IMR-90 (cell line): ENCODE data around the gene MON2.

- RRBS = 100% methylated on average over 2 of the region's 8 CpGs
CAGE:
- cytosol, long polyA plus RNA = no peak
- long polyA plus RNA = no peak
- nucleus, long polyA plus RNA = no peak
Measured at GRCh38 chr12:57824256-57824761, 5.8 kb upstream of the AVIL start.

GRCh38 chr12:57829152-57829772, 10.7 kb upstream of the AVIL start:
- RRBS = no CpG with 5 or more reads among the region's 10 CpGs
CAGE:
- cytosol, long polyA plus RNA = no peak
- long polyA plus RNA = no peak
- nucleus, long polyA plus RNA = no peak

- RRBS = 36% methylated on average over 3 of the region's 27 CpGs
CAGE:
- cytosol, long polyA plus RNA = no peak
- long polyA plus RNA = no peak
- nucleus, long polyA plus RNA = no peak
Measured at GRCh38 chr12:57868717-57869745, 22.5 kb upstream of the CTDSP2 start.

DNA sequence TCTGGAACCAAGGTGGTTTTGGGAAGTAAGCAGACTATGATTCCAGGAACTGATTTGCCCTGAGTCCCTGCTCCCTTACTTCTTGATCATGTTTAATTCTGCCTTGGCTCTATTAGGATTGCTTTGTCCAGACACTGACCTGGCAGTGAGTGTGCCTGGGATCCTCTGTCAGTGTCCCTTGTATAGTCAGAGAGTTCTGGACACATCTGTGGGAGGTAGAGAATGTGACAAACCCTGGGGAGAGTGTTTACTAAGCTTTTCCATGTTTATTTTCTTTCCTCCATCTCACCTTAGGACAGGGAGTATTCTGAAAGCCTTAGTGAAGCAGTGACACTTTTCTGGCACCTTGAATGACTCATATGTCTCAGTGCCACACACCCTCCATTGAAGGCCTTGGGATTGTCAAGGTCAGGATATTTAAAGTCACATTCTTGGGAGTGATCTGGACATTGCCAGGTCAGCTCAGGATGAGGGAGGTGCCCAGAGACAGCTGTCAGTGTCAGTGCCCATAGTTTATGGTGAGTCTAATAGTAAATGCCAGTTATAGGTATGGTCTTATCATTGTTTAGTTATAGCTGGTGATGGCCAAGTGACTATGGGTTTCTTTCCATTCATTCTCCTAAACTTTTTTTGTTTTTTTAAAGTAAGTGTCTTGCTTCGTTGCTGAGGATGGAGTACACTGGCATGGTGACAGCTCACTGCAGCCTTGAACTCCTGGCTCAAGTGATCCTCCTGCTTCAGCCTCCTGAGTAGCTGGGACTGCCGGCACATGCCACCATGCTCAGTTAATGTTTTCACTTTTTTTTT, 35.0 kb upstream of the CTDSP2 start:
- RRBS = no CpG with 5 or more reads among the region's 2 CpGs
CAGE:
- cytosol, long polyA plus RNA = no peak
- long polyA plus RNA = no peak
- nucleus, long polyA plus RNA = no peak

DNA sequence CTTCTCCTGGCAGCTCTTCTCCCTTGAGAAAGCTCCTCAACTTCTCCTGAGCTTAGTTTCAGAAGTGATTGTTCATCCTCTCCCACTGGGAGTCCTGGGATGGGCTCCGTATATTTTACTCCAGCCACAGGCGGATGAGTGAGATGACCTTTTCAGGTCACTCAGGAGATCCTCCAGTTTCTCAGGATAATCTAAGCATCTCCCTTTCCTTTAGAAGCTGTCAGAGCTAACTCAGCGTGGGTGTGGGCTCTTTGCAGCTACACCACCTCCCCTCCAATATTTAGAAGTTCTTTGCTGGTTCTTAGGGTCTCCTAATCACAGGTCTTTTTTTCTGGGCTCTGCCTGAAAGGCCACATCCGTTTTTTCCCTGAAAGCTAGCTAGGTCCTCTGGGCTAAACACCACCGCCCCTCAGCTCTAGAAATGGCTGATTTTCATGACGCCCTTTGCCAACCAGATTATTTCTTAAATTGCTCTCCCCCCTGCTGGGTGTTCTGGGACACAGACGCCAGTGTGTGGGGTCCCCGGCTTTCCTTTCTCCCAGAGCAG, 45.4 kb upstream of the ATP23 start:
- RRBS = no CpG with 5 or more reads among the region's 8 CpGs
CAGE:
- cytosol, long polyA plus RNA = no peak
- long polyA plus RNA = no peak
- nucleus, long polyA plus RNA = no peak

DNA sequence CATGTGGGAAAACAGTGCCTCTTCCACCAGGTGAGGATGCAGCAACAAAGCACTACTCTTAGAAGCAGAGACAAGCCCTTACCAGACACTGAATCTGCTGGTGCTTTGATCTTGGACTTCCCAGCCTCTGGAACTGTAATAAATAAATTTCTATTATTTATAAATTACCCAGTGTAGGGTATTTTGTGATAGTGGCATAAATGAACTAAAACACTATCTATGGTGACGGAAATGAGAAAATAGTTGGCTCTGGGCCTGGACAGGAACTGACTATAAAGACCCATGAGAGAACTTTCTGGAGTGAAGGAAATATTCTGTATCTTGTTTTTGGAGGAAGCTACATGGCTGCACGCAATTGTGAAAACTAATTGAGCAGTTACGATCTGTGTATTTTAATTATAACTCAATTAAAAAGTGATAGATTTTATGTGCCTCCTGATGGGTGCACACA, 12.0 kb upstream of the ATP23 start:
- RRBS = no CpG with 5 or more reads among the region's 3 CpGs
CAGE:
- cytosol, long polyA plus RNA = no peak
- long polyA plus RNA = no peak
- nucleus, long polyA plus RNA = no peak

GRCh38 chr12:58364681-58365143, 423.3 kb downstream of the ATP23 start:
- RRBS = no CpG with 5 or more reads among the region's 1 CpG
CAGE:
- cytosol, long polyA plus RNA = no peak
- long polyA plus RNA = no peak
- nucleus, long polyA plus RNA = no peak

GRCh38 chr12:58919174-58919834, 1.0 kb downstream of the LRIG3 start:
- RRBS = no CpG with 5 or more reads among the region's 24 CpGs
CAGE:
- cytosol, long polyA plus RNA = no peak
- long polyA plus RNA = no peak
- nucleus, long polyA plus RNA = no peak

DNA sequence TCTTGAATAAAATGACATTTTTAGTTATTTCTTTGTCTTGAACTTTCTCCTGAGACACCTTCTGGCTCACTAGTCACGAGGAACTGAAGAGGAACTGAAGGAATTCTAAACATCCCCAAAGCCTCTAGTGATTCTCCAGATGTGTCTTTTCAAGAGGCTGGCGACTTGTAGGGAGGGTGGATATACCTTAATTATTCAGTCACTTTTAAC, 211.2 kb upstream of the LRIG3 start:
- RRBS = no CpG with 5 or more reads among the region's 2 CpGs
CAGE:
- cytosol, long polyA plus RNA = no peak
- long polyA plus RNA = no peak
- nucleus, long polyA plus RNA = no peak

DNA sequence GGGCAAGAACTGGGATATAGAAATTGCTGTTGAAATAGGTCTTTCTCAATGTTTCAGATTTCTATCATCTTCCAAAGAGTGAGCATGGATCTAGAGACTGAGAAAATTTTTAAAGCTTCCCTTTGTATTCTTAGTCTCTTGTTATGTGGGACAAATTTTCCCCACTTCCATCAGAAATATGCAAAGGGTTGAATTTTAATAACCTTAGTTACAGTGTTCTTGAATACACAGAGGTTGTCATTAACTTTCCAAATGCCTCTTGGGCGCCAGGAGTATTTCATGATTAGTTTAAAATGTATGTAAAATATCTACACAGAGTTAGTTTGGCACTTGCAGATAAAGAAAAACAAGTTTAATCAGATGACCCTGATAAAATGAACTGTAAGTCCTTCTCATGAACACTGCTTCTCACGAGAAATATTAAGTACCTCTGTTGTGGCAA, 121.3 kb downstream of the SLC16A7 start:
- RRBS = no CpG with 5 or more reads among the region's 2 CpGs
CAGE:
- cytosol, long polyA plus RNA = no peak
- long polyA plus RNA = no peak
- nucleus, long polyA plus RNA = no peak

DNA sequence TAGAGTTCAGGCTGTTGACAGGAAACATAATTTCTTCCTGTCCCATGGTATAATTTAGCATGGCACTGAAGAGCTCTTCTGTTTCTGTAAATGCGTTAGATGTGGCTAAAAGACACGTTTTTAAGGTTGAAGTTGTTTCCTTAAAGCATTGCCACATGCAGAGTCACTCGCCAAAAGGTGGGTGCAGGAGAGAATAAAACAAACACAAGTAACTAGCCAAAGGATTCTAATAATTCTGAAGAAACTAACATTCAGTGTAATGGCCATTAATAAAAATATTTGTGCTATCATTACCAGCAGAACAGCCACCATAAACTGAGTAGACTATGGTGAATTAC, 33.6 kb downstream of the TAFA2 start:
- RRBS = no CpG with 5 or more reads among the region's 3 CpGs
CAGE:
- cytosol, long polyA plus RNA = no peak
- long polyA plus RNA = no peak
- nucleus, long polyA plus RNA = no peak

DNA sequence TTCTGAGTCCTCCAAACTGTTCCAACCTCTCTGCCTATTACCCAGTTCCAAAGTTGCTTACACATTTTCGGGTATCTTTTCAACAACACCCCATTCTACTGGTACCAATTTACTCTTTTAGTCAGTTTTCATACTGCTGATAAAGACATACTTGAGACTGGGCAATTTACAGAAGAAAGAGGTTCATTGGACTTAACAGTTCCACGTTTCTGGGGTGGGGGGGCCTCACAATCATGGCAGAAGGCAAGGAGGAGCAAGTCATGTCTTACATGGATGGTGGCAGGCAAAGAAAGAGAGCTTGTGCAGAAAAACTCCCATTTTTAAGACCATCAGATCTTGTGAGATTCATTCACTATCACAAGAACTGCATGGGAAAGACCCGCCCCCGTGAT, 85.3 kb downstream of the USP15 start:
- RRBS = no CpG with 5 or more reads among the region's 4 CpGs
CAGE:
- cytosol, long polyA plus RNA = no peak
- long polyA plus RNA = no peak
- nucleus, long polyA plus RNA = no peak

DNA sequence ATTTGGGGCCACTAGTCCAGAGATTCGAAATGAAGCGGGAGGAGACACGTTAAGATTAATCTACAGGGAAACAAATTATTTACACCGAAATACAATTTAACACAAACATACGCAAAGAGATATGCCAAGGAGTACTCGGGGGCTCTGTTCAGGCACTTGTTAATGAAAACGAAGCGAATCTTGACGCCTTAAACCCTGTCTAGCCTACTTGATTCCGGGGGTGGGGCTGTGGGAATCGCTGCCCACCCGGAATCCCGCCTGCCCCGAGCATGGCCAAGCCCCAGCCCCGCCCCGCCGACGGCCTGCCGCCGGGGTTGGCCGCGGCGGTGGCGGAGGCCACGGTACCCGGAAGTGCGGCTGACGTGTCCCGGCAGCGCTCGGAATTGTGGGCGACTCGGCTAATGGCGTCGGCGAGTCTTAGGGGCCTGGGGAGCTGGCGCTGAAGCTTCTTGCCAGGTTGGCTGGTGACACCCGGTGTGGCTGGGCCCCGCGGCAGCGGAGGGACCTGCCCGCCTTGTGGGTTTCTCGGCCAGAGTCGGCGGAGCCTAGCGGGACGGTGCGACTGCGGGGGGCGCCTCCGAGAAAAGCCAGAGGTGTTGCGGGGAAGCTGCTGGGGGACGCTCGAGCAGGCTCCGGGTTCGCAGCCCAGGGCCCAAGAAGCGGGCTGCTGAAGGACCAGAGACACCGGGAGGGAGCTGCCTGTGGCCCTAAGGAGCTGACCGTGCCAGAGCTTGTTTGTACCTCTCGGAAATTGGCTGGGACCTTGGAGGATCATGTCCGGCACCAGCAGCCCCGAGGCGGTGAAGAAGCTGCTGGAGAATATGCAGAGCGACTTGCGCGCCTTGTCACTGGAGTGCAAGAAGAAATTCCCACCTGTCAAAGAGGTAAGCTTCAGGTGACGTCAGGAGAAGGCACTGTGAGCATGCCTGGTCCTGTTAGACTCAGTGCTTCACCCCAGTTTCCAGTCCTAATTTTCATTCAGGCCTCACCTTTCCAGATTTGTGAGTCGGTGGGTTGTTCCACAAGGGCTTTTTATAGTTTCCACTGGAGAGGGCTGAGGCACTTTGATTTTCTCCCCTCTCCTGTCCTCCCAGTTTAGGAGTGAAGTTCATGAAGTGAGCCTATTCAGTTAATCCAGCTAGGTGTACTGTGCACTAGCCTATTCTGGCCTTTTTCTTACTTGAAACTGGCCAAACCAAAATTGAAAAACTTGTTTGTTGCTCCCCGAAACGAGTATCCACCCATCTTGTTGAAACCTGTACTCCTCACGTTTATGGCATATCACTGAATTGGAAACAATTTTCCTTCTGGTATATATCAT, at the start of gene MON2:
Gene MON2 (plus strand): TSS at position 392 of the 1,321 bp plus-strand sequence.
- RRBS = 2% methylated on average over 27 of the region's 71 CpGs
CAGE:
- cytosol, long polyA plus RNA = no peak
- long polyA plus RNA = no peak
- nucleus, long polyA plus RNA = start-site peak on the plus strand centred at position 381 of the sequence, 42 bp wide, 226 and 567 reads in 2 replicates

GRCh38 chr12:62505679-62506078, 39.1 kb downstream of the MON2 start:
- RRBS = no CpG with 5 or more reads among the region's 3 CpGs
CAGE:
- cytosol, long polyA plus RNA = no peak
- long polyA plus RNA = no peak
- nucleus, long polyA plus RNA = no peak

DNA sequence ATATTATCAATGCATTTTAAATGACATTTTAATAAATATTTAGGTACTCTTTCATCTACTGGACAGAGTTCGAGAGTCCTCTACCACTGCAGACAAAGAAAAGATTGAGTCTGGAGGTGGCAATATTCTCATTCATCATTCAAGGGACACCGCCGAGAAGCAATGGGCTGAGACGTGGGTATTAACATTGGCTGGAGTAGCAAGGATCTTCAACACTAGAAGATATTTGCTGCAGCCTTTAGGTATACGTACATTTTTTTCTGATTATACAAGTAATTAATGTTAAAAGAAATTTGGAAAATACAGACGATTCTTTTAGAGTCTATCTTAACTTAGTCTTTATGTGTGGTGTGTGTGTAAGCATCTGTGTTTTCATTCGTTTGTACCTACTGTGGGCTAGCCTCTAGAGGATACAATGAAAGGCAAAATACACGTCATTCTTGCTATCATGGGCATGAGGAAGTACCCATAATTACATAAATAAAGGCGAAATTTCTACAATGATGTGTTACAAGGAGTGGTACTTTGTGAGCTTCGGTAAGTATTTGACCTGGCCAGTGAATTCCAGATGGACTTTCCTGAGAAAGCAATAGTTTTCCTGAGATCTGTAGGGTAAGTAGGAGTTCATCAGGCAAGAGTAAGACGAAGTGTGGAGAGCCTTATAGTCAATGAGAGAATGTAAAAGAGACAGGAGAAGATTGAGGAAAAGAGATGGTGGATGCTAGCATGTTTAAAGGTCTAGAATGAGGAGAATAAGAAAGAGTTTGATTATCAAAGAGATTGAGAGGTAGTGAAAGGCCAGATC, 89.5 kb downstream of the MON2 start:
- RRBS = no CpG with 5 or more reads among the region's 11 CpGs
CAGE:
- cytosol, long polyA plus RNA = no peak
- long polyA plus RNA = no peak
- nucleus, long polyA plus RNA = no peak

DNA sequence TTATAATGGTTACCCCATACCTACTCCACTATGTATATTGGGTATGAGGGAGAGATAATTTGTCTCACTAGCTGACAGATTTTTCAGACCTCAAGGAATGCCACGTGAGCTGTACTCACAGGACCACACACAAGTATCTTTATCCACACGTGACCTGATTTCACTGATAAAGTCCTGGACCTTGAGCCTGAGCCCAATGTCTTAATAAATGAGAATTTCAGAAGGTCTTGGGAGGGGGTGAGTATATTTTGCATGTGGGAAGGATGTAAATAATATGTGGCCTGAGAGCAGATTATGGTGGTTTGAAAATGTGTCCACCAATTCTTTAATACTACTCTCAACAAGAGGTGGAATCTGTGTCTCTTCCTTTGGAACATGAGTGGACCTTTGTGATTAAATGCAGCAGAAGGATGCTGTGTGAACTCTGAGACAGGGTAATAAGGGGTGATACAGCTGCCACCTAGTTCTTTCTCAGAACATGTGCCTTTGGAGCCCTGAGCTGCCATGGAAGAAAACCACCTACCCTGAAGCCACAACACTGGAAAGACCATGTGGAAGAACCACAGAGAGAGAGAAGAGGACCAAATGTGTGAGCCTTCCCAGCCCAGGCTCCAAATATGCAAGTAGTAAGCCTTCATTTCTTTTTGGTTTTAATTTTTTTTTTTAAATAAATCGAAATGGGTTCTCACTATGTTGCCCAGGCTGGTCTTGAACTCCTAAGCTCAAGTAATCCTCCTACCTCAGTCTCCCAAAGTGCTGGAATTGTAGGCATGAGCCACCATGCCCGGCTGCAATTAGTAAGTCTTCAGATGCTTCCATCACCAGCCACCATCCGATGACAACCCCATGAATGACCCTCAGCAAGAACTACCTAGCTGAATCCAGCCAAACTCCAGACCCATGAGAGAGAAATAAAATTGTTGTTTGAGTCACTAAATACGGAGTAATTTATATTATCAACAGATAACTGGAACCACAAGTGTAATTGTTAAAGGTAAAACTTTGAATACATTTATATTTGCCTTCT, 149.4 kb downstream of the MON2 start:
- RRBS = no CpG with 5 or more reads among the region's 6 CpGs
CAGE:
- cytosol, long polyA plus RNA = no peak
- long polyA plus RNA = no peak
- nucleus, long polyA plus RNA = no peak

DNA sequence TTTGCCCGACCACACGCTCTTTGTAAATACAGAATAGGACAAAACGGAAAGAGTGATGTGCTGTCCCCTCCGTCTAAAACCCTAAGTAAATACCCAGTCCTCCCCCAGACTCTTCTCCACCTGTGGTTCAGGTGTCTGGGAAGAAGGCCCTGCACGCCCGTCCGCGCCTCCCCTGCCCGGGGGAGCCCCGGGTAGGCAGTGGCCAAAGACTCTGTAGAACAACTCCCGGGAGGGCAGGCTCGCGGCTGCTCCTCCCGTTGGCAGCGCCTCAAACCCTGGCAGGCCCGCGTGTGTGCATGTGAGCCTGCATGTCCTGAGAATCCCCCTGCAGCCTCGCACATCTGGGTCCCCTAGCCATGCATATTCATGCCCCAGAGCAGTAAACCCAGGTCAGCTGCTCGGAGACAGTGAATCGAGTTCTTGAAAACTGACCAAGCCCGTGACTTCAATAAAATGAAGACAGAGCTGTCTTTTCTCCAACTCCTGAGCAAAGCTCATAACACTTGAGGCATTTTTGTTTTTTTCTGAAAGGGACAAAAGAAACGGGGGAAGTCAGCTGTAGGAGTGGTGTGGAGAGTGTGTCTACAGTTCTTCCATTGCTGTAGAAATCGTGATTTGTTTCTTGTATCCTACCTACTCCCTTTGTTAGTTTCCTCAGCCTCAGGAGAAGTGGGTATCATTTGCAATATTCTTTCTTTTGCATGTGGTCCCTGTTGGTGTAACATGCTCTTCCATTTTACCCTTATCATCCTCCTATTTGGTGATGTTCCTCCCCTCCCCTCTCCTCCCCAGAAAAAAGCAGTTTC, 166.0 kb downstream of the MON2 start:
- RRBS = 0% methylated on average over 1 of the region's 23 CpGs
CAGE:
- cytosol, long polyA plus RNA = no peak
- long polyA plus RNA = no peak
- nucleus, long polyA plus RNA = no peak

DNA sequence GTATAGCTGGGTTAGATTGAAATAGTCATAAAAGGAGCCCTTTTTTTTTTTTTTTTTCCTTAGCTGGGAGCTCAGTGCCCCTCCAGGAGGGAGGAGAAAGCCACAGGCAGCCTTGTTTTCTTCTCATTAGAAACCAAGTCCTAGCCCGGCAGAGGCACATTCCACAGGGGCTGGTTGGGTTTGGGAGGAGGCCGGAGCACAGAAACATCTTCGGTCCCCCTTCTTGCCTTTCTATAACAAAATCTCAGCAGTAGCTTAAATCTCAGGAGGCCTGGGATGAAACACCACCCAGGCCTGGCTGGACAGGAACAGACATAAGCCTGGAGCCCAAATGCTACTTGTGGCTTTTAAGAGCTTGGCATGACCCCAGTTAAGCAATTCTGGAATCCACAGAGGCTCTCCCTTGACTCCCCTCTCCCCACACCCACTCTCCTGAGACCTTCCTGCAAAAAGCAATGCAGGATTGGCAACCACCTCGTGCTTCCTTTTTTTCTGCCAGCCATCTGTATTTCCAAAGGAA, 231.6 kb downstream of the PPM1H start:
- RRBS = 33% methylated on average over 1 of the region's 4 CpGs
CAGE:
- cytosol, long polyA plus RNA = no peak
- long polyA plus RNA = no peak
- nucleus, long polyA plus RNA = no peak

DNA sequence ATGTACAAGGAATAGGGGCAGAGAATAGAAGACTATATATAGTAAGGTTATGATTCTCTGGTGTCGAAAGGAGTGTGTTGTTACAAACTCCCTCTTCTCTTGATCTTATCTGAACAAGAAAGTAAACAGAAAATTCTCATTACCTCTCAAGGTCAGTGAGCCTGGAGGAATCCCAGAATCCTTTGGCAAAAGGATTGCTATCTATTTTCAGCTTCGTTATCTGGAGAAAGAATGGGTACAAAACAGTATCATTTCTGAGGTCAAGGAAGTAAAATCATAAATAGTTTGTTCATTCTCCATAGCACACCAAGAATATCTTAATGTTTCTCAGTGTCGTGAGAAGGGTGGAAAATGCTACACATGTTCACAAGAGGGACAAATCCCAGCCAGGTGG, 47.0 kb upstream of the DPY19L2 start:
- RRBS = no CpG with 5 or more reads among the region's 3 CpGs
CAGE:
- cytosol, long polyA plus RNA = no peak
- long polyA plus RNA = no peak
- nucleus, long polyA plus RNA = no peak

DNA sequence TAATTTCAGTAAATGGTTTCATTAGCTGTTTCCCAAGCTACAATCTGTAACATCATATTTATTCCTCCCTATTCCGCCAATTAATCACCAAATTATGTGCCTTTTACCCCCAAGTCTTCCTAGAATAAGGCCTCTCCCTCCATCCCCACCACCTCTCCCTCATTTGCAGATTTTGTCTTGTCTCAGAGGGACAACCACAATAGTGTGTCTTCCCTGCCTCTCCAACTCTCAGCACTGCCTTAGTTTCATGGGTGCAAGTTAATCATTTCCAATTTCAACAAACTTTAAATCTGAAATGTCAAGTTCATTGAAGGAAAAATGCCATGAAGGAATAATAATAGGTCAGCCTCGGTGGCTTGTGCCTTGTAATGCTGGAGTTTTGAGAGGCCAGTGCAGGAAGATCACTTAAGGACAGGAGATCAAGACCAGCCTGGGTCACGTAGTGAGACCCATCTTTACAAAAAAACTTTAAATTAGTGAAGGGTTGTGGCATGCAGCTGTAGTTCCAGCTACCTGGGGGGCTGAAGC, 31.6 kb downstream of the RXYLT1 start:
- RRBS = no CpG with 5 or more reads among the region's 3 CpGs
CAGE:
- cytosol, long polyA plus RNA = no peak
- long polyA plus RNA = no peak
- nucleus, long polyA plus RNA = no peak